ENCODE results near the gene CEP95.

- PRO-cap: no peak
Observed at GRCh38 chr17:62616275-62616678, 11.2 kb upstream of the MRC2 start.

DNA sequence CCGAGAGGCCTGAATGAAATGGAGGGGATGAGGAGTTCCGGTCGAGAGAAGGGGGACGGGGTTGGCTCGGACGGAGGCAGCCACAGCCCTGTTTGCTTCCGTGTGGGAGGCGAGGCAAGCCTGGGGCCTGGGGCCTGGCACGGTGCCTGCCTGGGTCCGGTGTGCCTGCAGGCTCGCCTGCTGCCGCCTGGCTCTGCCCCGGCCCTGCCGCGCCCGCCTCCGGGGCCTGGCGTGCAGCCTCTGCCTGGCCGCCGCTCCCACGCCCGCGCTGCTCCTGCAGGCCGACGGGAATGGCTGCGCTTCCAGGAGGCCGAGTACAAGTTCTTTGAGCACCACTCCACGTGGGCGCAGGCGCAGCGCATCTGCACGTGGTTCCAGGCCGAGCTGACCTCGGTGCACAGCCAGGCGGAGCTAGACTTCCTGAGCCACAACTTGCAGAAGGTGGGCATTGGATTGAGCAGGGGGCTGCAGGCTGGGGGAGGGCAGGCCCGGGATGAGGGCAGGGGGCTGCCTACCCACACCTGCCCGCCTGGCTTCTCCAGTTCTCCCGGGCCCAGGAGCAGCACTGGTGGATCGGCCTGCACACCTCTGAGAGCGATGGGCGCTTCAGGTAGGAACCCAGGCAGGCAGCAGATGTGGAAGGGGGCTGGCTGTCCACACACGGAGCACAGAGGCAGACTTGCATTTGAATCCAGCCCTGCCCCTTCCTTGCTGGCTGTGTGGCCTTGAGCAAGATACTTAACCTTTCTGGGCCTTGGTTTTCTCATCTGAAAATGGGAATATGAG, 53.2 kb downstream of the MRC2 start:
- PRO-cap: unidirectional peak, minus-strand start at position 292 of the sequence

DNA sequence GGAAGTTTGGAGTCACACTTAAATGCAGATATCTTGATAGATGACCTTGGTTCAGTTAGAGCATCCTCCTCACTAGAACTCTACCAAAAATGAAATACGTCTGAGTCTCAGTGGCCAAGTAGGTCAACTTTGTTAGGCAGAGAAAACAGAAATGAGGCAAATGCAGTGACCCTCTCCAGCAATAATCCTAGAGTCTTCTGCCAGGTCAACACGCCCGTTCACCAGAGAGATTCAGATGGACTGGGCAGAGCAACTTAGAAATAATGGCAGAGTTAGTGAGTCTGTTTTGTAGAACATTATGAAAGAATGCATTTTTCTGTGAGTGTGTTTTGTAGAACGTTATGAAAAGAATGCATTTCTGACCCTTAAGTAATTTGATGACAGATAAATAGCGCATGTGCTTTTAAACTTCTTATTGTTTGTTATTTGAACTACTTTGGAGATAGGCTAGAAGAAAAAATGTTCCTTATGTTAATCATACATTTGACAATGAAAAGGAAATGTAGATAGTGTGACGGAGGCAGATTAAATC, 48.1 kb downstream of the MARCHF10 start:
- PRO-cap: no peak

- PRO-cap: no peak
Observed at GRCh38 chr17:62790615-62790788, 17.6 kb downstream of the MARCHF10 start.

DNA sequence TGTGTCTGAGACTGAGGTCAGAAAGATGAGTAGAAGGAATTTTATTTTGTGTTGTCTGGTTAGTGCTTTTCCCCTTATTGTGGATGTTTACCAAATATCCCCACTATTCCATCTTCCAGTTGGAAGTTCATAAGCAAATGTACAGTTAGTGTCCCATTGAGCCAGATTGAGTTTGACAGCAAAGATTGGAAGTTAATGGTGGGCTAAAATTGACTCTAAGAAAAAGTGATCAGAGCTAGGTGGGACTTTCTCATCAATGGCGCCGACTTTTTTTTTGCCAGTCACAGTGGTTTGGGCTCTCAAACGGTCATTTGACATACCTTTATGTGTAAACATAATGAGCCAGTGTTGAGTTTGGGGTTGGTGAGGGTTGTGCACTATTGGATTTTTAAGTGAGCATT, 23.4 kb upstream of the TACO1 start:
- PRO-cap: no peak

DNA sequence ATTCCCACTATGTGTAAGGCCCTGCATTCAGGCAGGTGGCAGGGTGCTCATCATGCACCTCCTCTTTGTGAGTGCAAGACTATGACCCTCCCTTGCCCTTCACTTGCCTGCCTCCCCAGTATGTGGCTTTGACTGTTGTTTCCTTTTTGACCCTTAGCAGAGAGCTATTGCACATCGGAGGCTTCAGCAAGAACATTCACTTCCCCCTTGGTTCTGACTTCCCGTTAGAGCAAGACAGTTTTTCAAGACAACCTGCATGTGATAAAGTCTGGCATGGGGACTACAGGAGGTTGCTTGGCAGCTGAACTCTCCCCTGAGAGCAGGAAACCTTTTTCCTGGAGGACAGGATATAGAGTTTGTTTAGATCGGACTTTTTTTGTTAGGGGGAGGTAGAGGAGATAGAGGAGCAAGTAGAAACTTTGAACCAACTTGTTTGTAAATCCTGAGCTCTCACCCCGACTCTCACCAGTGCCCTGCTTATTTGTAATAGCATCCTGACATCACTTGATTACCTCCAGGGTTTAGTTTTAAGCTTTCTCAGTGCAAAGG, 34.3 kb downstream of the LIMD2 start:
- PRO-cap: no peak

GRCh38 chr17:63698480-63699111, 1.3 kb downstream of the LIMD2 start:
- PRO-cap: no peak

- PRO-cap: no peak
Observed at GRCh38 chr17:63817616-63818632, 9.3 kb upstream of the PSMC5 start.

- PRO-cap: unidirectional peak, minus-strand start at chr17:63826856; unidirectional peak, minus-strand start at chr17:63827065
Observed at GRCh38 chr17:63826783-63827279, 400 bp upstream of the PSMC5 start.

DNA sequence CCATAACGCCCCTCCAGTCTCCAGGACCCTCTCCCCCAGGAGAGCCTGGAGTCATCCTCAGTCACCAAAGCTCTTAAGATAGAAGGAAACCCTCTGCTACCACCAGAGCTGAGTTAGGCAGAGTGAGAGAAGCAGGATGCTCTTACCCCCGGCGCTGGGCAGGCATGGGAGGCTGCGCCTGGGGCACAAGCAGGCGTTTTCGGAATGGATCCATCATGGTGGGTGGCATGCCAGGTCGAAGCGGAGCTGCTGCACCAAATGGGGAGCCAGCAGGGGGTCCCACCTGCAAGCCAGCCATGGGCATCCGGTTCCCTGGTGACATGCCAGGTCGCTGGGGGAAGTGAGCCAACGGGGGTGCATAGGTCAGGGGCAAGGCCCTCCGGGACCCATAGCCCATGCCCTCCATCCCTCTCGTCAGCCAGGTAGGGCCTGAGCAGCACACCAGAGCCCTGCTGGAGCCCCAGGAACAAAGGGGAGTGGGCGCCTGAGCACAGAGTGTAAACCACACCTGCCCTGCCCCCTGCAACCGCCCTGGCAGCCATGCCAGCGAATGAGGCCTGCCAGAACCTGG, 5.1 kb downstream of the SMARCD2 start:
- PRO-cap: no peak

DNA sequence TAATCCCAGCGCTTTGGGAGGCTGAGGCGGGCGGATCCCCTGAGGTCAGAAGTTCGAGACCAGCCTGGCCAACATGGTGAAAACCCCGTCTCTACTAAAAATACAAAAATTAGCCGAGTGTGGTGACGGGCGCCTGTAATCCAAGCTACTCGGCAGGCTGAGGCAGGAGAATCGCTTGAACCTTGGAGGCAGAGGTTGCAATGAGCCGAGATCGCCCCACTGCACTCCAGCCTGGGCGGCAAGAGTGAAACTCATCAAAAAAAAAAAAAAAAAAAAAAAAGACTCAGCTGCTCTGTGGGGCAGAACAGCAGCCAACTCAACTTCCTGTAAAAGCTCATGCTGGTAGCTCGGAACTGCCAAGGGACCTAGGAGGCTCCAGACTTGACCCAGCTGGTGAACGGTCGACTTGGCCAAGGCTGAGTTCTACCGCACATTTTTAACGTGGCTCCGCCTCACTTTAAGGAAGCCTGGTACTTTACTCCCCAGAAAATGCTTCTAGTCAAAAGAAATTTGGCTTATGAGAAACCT, 957 bp upstream of the SMARCD2 start:
- PRO-cap: no peak

- PRO-cap: no peak
Observed at GRCh38 chr17:64261738-64262924, 929 bp downstream of the TEX2 start.

GRCh38 chr17:64326479-64327067, 63.5 kb upstream of the TEX2 start:
- PRO-cap: unidirectional peak, minus-strand start at chr17:64326555

DNA sequence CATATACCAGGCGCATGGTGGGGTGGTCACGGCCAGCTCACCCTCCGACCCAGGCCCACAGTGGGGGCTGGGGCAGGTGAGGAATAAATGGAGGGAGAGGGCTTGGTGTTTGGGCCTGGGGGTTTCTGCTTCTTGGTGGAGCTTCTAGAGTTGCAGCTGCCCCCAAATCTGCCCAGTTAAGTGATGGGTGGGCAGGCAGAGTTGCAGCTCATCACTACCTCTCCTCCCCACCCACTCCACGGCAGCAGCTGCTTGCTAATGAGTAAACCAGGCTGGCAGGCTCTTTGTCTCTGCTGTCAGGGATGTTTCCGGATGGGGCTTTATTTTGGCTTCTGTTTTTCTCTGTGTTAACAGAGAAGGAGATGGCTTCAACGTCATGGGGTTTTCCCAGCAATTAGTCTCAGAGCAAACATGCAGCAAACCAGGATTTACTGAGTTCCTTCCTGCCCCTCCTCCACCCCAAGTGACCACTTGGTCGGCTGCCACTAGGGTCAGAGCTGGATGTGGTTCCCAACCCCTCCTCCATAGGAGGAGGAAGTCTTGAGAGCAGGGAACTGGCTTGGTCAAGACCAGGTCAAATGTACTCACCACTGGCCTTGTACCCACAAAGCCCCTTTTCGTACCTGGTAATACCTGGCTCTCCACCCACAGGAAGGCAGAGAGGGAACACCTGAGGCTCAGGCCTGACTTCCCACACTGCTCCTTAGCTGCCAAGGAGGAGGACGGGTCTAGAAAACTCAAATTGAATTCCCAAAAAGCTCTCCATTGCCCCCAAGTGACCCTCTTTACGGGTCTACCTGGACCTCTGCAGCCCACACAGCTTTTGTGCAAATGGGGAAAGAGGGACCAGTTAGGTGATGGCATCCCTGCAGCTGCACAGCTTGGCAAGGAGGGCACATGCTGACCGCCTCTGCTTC, 46.3 kb downstream of the PECAM1 start:
- PRO-cap: no peak

DNA sequence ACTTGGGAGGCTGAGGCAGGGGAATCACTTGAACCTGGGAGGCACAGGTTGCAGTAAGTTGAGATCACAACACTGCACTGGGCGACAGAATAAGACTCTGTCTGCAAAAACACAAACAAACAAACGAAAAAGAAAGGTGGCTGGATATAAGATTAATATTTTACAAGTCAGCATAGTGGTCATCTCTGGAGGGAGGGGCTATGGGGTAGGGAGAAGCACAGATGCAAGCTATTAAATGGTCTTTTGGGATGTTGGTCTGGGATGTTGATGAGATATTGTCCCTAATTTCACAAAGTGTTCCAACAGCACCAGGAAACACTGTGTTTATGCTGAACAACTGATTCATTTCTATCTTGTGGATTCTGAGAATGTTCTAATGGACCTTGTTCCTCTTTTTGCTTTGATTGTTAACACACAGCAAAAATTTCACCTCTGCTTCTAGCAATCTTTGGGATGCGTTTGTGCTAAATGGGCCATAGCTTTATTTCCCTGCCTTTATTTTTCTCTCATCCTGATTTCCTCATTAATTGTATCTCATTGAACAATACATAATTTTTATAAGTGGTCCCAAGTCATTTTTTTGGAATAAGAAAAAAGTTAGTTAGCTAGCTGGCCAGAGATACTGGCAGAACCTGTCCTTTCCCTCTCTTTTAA, 9.7 kb downstream of the PECAM1 start:
- PRO-cap: no peak

DNA sequence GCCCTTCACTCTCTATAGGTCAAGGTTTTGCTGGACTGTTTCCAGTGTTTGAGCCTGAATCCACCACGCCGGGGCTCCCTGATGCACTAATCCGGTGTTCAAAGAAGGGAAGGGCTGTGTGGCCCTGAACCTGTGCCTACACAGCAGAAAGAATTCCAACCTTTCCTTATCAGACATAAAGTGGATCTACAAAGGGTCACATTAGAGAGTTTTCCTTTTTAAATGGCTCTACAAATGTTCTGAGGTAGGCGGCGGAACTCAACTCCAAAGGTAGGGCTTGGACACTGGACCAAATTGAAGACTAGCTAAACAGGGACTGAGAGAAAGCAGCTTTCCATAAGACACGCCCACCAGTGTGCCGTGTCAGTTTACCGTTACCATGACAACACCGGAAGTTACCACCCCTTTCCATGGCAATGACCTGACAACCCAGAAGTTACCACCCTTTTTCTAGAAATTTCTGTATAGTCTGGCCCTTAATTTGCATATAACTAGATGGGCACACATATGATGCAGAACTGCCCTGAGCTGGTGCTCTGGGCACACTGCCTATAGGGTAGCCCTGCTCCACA, 16.0 kb upstream of the PECAM1 start:
- PRO-cap: no peak

DNA sequence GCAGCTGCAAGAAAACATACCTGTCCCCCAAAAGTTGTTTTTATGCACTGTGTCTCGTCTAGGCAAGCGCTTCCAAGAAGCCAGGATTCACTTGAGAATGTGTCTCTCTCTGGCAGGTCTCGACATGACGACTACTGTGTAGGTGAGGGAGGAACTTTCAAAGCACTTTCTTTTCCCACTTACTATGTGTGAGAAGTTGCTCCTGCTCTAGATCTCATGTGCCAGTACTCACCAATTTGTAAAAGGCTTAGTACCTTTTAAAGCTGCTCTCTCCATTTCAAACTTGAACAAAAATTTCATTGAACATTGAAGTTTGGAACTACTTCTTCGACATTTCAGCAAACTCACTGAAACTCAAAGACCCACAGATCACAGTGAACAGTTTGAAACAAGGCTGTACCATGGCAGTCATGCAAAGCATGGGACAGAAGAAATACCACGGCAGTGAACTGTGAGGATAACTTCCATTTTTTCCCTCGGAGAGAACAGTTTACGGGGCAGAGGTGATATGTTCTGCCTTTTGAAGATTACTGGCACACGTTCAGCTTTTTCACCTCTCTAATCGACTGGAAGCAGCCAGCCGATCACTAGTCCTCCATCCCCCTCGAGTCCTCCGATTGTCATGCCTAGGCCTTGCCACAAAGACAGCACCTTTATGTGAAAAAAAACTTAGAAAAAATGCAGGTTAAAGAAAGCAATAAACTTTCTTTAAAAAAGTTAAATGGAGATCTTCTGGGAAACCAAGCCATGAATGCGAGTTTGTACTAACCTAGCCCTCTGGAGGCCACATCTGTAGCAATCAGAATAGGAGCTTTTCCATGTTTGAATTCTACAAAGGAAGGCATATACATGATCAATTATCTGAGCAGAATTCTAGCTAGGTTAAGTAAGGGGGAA, 4.6 kb downstream of the DDX5 start:
- PRO-cap: unidirectional peak, minus-strand start at position 565 of the sequence

GRCh38 chr17:64506956-64507117, at the start of gene CEP95:
Gene CEP95 (plus strand): TSS chr17:64506977.
- PRO-cap: bidirectional peak, plus-strand start at chr17:64507069, minus-strand start at chr17:64506990

GRCh38 chr17:64531721-64532340, 25.1 kb downstream of the CEP95 start:
- PRO-cap: no peak

DNA sequence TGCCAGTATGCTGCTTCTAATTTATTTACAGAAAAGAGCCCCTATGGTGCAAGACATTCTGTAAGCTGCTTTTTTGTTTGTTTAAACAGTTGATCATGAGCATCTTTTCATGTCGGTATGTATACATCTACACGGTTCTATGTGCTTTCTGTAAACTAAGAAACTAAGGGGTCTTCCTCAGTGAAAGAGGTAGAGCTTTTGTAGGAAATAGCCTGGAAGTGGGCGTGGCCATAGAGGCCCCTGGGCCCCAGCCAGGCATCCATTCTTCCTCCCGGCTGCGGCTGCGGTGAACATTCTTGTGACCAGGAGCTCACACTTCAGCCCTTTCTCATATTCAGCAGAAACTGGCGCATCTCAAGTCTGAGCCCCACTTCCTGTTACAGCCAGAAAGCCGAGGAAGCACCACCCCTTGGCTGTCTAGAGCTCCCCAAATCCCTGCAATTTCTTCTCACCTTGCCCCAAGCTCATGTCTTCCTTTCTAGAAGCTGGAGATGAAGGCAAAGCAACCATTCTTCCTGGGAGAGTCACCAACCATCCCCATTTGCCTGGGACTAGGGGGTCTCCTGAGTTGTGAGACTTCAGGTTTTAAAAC, 46.9 kb upstream of the SMURF2 start:
- PRO-cap: no peak

Data from penis (tissue), 1 donor.